GM23248 (cell line): Measurements from ENCODE around the genes ESRRB, VASH1 and CIPC.

- RAMPAGE, long total RNA, result no peak
Measured at GRCh38 chr14:75295037-75295482, 16.4 kb downstream of the FOS start.

- RAMPAGE, long total RNA, result no peak
Measured at GRCh38 chr14:75297278-75297872, 18.7 kb downstream of the FOS start.

DNA sequence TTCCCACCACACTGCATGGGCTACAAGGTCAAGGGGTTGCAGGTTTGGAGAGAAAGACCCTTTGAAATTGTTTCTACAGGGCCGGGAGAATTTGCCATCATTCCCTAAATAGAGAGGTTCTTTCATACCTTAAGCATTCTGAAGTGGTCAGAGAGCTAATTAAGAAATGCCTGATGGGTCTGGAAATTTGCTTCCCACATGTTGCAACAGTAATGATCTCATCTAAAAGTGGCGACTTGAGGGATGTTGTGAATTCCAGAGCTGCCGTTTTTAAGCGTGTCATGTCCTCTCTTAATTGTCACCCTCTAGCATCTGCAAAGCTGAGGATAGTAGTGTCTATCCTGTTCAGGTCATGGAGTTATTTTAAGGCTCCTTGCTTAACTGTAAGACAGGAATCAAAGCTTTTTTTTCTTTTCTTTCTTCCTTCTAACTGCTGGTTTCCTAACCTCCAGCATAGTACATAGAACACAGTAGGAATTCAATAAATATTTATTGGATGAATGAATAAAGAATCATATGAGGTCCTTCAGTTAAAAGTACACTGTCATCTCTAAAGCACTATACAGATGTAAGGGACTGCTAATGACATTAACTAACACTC is 60.5 kb downstream of the FOS start:
- RAMPAGE, long total RNA, result no peak

- RAMPAGE, long total RNA, result no peak
Measured at GRCh38 chr14:75450289-75450960, 22.6 kb downstream of the JDP2 start.

GRCh38 chr14:75461217-75461883 is 33.5 kb downstream of the JDP2 start:
- RAMPAGE, long total RNA, result no peak

- RAMPAGE, long total RNA, result no peak
Measured at GRCh38 chr14:75479060-75479433, 43.2 kb upstream of the BATF start.

- RAMPAGE, long total RNA, result no peak
Measured at GRCh38 chr14:75527552-75527827, 5.2 kb downstream of the BATF start.

DNA sequence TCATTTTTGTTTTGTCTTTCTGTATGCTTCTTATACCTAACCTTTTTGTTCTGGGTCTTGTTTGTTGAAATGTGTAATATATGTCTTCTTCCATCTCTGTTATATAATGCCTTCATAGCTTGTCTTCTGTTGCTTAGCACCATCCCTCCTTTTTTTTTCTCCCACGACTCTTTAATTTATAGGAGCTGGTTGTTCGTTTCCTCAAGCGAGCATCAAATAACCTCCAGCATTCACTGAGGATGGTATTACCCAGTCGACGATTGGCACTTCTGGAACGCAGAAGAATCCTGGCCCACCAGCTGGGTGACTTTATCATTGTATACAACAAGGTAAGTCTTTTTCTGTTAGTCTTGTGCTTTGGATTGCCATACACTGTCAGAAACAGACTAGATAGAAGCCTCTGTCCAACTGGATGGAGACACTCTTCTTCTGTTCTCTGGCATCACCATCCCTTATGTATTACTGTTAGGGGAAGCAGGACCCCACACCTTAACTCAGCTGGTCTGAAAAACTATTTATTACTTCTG is 114.3 kb downstream of the TTLL5 start:
- RAMPAGE, long total RNA, result no peak

GRCh38 chr14:75941028-75941256 is 40.9 kb downstream of the TGFB3 start:
- RAMPAGE, long total RNA, result no peak

DNA sequence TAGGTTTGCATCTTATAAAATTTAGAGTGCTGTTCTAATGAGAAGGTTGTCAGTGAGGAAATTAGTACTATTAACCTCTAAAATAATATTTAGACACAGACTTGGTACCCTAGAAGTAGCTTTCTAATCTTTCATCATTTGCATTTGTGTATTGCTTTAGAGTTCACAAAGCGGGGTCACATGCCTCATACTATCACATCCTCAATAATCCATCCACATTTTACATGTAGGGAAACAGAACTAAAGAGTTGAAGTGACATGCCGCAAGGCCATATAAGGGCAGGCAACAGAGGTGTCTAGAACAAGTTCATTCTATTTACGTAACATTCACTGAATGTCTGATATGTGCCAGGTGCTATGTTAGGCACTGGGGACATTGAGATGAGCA is 11.8 kb downstream of the GPATCH2L start:
- RAMPAGE, long total RNA, result no peak

GRCh38 chr14:76375870-76376486 is at the start of gene ESRRB:
TSS of gene ESRRB (plus strand) at chr14:76376137.
- RAMPAGE, long total RNA, result no peak

DNA sequence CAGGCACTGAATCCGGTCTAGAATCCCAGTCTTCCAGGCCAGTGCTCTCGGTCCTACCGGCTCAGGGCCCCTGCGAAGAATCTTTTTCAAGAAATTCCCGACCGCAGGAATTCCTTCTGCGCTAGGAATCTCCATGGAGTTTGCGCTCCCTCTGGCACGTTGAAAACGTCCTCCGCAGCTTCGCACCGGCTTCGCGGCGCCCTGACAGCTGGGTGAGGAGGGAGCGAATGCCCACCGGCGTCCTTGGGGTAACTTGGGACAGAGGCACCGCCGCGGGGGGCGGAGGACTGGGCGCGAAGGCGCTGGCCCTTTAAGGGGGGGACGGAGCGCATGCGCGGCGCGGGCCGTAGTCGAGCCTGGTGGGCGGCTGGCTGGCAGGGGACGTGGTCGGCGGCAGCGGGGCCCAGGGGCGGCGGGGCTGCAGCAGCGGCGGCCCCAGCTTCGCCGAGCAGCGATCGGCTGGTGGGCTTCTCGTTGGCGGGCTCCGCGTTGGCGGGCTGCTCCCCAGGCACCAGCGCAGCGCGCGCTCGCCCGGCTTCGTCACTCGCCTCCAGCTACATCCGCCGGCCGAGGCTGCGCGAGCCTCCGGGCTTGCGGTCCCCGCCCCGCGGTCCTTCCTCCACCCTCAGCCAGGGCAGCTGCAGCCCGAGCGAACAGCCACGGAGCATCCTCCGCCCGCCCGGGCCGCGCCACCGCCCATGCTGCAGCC is at the start of gene VASH1:
VASH1 (plus strand) TSS at position 340 of the 709 bp plus-strand sequence.
- RAMPAGE, long total RNA, result no peak

- RAMPAGE, long total RNA, result no peak
Measured at GRCh38 chr14:77027187-77027781, 1.2 kb downstream of the IRF2BPL start.

- RAMPAGE, long total RNA, result no peak
Measured at GRCh38 chr14:77040289-77040981, 11.9 kb upstream of the IRF2BPL start.

- RAMPAGE, long total RNA, result no peak
Measured at GRCh38 chr14:77040982-77041103, 12.3 kb upstream of the IRF2BPL start.

DNA sequence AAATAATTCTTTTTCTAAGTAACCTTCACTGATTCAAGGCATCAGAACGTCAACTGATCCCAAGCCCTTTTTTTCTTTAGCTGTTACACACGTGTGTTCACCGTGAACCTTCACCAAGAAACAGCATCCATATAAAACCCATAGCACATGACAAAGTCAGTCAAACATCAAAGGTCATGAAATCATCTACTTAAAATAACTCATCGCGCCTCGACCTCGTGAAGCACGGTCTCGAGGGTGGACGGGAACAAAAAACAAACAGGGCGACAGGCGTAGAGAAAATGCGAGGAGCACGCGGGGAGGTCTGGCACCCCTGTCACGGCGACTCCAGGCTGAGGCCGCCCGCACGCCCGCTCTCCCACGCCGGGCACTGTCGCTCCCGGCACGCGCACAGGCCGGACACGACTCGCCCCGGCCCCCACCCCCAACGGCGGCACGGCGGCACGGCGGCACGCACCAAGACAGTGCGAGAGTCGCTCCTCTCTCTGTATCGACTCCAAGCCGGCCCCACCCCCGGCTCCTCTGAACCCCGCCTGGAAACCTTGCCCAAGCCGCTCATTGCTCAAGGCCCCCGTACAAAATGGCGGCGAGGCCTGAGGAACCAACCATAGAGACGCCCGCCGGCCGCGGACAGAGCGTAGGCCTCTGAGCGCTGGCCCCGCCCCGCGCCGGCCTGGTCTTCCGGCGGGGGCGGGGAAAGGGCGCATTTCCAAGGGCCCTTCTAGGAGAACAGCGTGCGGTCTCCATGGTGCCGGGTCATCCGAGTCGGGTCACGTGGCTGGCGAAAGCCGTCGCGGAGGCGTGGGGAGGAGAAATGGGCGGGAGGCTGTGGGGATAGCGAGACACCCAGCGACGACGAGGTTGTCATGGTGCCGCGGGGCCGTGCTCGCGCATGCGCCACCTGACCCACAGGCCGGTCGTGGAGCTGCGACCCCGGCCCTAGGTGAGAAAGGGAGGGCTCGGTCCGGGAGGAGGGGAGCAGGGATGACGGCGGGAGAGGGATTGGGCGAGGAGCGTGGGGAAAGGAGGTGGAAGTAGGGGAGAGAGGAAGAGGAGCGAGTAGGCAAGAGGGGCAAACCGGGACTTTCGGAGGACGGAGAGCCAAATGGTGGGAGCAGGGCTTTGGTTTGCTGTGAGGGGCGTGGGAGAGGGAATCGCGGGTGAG is at the start of gene CIPC:
CIPC (plus strand) TSS at position 840 of the 1,165 bp plus-strand sequence.
- RAMPAGE, long total RNA, result no peak

DNA sequence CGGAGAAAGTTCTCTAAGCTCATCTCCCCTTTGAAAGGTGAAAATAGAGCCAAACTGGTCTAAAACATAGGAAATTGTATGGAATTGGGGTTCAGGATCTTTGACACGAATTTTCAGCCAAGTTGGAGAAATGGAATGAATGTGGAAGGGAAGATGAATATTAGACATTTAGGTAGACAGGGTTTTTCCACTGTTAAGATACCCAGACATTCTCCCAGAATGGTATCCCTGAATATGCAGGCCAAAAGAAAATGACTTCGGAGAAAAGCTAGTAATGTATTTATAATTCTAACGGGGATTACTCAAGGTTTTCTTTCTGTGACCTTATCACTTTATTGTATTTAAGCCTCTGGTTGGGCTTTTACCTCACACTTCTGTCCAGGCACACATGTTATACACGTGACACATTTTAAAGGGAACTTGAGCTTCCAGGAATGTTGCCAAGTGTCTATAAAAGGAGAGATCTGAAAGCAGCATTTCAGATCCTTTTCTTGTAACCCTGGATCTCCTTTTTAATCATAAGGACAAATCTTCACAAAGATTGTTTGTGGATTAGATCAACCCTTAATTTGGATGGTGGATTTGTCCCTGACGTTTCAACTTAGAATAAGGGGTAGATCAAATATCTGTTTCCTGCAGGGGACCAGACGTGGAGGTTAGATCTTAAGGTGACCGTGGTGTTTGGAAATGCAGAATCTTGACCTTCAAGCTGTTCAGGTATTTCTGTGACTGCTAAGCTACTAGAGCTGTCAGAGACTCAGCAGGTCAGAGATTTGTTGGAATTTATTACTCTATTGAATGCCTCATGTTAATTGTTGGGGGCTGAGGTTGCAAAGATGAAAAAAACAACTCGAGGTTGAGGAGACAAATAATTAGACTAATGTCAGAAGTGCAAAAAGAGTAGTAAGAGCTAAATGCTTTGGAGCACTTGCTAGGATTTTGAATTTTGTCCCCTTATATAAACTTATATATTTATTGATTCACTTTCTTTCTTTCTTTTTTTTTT is 1.5 kb downstream of the CIPC start:
- RAMPAGE, long total RNA, result no peak

- RAMPAGE, long total RNA, result no peak
Measured at GRCh38 chr14:77300907-77301511, 19.7 kb downstream of the POMT2 start.

GRCh38 chr14:77302691-77303319 is 17.9 kb downstream of the POMT2 start:
- RAMPAGE, long total RNA, result no peak

GRCh38 chr14:77338079-77338758 is 17.4 kb downstream of the GSTZ1 start:
- RAMPAGE, long total RNA, result no peak